Myometrial cell (primary cell): ENCODE results near the genes GPRIN2, WDFY4, VSTM4, C10orf53 and AGAP6.

GRCh38 chr10:46309074-46309389, 22.2 kb downstream of the ANTXRL start:
- RAMPAGE, long total RNA: no peak

DNA sequence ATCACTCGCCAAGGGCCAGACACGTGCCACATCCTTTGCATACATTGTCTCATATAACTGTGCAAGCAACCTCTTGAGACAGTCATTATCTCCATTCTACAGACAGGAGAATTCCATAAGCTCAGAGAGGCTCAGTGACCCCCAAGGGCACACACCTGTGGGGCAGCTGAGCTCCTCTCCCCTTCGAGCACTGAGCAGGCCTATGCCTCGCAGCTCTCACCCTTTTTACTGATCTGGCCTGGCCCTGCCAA, 3.5 kb downstream of the GPRIN2 start:
- RAMPAGE, long total RNA: no peak

GRCh38 chr10:46556069-46556907, at the start of gene GPRIN2:
Gene GPRIN2, minus strand, starts transcription at chr10:46556658.
- RAMPAGE, long total RNA: no peak

GRCh38 chr10:46635408-46635750, 56.5 kb downstream of the SYT15 start:
- RAMPAGE, long total RNA: no peak

- RAMPAGE, long total RNA: no peak
These were observed 112.1 kb downstream of the PTPN20 start for GRCh38 chr10:47023231-47023768.

DNA sequence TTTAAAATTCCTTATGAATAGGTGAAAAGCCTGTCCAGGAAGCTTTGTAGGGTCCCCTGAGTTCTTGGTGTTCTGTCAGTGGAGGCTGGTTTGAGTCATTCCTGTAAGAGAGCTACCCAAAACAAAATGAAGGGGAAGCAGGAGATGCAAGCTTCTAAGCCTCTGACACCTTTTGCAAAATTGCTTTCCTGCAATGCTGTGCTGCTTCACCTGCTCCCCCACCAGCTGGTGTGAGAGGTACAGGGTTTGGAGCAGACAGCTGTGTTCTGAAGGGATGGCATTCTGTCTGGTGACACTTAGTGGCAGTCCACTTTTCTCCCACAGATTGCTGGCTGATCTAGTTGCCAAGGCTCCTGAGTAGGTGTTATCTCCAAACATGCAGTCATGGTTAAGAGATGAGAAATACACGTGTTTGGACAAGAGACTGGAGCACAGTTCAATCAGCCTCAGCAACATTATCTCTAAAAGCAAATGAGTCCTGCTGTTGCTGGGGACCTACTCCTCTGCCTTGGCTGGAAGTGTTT, 23.8 kb downstream of the NPY4R2 start:
- RAMPAGE, long total RNA: no peak

DNA sequence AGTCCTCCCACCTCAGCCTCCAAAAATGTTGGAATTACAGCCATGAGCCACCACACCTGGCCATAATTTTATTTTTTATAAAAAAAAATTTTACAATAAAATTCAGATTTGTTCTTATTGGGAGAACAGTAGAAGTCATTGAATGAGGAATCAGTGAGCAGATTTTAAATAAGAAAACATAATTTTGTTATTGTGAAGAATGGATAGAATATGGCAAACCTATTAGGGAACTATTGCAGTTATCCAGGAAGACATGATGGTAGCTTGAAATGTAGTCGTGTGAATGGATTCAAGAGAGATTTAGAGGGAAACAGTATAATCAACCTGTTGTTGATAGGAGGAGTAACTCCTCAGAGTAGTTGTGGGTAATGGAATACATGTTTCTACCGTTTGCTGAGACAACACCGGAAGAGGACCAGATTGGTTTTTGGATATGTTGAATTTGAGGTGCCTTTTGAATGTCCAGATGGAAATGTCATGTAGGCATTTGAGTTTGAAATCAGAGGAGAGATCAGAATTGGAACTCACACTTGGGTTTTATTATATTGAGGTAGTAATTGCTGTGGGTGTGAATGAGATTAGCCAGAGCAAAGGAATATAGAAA, 36.0 kb downstream of the MAPK8 start:
- RAMPAGE, long total RNA: no peak

DNA sequence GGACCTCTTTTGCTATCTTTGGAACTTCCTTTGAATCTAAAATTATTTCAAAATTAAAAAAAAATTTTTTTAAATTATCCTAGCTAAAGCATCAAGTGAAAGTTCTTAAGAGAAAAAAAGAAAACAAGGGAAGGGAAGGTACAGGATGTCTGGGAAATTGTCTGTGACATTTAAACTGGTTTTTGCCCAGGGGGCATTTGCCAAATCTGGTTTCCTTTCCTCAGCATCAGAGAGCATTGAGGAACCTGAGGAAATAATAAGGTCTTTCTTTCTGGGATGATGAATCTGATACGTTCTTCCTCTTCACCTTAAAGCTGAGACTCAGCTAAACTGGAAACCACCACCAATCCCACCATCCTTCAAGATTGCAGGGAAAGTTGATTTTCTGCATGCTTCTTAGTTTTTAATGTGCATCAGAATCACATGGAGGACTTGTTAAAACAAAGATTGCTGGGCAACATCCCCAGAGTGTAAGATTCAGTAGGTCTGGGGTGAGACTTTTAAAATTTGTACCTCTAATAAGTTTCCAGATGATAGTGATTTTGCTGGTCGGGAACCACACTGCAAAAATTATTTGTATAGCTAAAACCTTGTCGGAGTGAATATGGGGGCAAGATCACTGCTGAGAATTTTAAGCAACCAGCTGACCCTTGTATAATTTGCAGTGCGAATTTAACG, 47.8 kb downstream of the MAPK8 start:
- RAMPAGE, long total RNA: no peak

- RAMPAGE, long total RNA: no peak
These were observed at the start of gene WDFY4 for GRCh38 chr10:48684498-48685949. Gene WDFY4, plus strand, starts transcription at chr10:48684873.

- RAMPAGE, long total RNA: no peak
These were observed at the start of gene VSTM4 for GRCh38 chr10:49115353-49116068. Gene VSTM4, minus strand, starts transcription at chr10:49115522.

- RAMPAGE, long total RNA: no peak
These were observed 3.2 kb downstream of the TMEM273 start for GRCh38 chr10:49184814-49185624.

GRCh38 chr10:49524027-49524952, 14.6 kb downstream of the ERCC6 start:
- RAMPAGE, long total RNA: no peak

- RAMPAGE, long total RNA: no peak
These were observed at the start of gene C10orf53 for GRCh38 chr10:49679180-49679960. Gene C10orf53, plus strand, starts transcription at chr10:49679651.

GRCh38 chr10:49987874-49988430, at the start of gene AGAP6:
Gene AGAP6, plus strand, starts transcription at chr10:49988406.
- RAMPAGE, long total RNA: no peak

GRCh38 chr10:50321878-50322460, 70.7 kb upstream of the ASAH2 start:
- RAMPAGE, long total RNA: no peak

DNA sequence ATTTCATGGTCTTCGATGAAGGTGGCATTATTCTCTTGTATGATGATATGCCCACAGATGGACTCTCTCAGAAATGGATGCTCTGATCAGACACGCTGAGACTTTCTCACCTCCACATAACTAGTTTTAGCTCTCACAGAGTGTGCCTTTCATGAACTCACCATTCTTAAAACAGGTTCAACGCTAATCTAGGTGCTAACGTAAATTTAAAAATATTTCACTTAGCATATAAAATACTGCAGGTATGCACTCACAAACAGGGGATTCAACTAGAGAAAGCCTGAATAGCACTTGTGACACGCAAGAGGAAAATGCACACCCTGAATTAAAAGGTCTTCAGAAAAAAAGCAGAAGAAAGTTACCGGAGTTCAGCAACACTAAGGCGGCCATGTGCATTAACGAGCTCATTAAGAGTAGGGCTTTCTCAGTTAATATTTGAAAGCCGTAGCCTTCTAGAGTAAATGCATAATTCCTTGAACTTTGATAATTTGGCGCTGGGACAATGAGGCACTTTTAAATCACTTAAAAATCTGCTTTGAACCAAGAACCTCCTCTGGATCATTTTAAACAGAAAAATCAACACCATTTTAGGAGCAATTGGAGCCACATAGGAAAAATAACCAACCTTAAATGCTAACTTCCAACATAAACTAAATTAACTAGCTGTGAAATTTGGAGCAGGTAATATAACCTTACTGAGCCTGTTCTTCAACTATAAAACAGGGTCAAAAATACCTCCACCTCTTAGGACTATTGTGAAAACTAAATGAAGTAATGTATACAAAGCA, 164.5 kb upstream of the ASAH2 start:
- RAMPAGE, long total RNA: no peak

- RAMPAGE, long total RNA: no peak
These were observed 168.9 kb upstream of the ASAH2 start for GRCh38 chr10:50420229-50420617.

DNA sequence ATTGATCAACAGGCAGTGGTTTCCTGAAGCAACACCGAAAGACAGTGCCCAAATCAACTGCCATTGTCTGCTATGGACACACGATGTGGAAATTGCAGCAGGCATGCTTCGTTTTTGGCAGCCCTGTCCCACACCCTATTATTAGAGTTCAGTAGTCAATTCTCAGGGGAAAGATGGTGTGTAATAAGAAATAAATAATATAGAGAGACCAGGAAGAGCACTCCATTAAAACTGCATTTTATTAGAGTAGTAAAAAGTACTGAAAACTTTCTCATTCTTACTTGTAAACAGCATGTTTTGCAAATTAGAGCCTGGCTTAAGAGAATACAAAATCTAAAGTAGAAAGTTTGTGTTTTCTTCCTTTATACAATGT, 153.8 kb downstream of the SGMS1 start:
- RAMPAGE, long total RNA: no peak

GRCh38 chr10:50470370-50471461, 153.0 kb downstream of the SGMS1 start:
- RAMPAGE, long total RNA: no peak

GRCh38 chr10:50815950-50816288, 69.5 kb downstream of the A1CF start:
- RAMPAGE, long total RNA: no peak